ENCODE measurements around a stretch of chr12.

- PRO-cap = no peak
These were observed 1029.8 kb upstream of the TMEM132C start for GRCh38 chr12:127237094-127237652.

DNA sequence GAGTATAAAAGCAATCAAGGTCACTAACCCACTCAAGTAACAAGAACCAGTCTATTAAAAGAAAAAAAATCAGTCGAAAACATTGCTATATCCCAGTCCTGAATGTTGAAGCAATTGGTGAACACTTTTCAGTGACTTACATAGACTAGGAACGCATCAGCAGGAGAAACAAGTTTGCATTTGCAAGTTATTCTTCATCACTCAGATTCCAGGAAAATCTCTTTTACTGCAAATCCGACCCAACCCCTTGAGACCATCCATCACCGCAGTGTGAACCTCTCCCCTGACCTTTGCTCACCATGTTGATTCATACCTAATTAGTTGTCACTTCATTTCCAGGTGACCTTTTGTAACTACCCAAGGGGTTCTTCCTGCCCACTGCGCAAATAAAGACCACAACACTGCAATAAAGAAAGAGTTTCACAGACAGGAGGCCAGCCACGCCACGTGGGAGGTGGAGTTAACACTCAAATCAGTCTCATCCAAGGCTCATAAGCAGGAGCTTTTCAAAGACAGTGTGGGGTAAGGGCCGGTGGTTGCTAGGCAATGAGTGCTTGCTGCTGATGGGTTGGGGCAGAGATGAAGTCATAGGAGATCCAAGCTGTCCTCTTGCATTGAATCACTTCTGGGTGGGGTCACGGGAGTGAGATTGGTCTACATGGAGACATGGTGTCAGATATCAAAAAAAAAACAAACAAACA, 241.3 kb upstream of the TMEM132C start:
- PRO-cap = no peak

DNA sequence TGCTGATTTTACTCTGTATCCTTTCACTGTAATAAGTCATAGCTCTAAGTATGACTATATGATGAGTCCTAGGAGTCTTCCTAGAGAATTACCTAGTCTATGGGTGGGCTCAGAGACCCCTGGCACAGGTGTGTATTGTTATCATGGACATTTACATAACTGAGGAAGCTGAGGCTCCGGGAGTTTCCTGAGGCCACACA, 58.7 kb upstream of the TMEM132C start:
- PRO-cap = no peak

- PRO-cap = no peak
These were observed 31.3 kb downstream of the SLC15A4 start for GRCh38 chr12:128792461-128792862.

GRCh38 chr12:128794485-128795317, 29.1 kb downstream of the SLC15A4 start:
- PRO-cap = no peak

- PRO-cap = no peak
These were observed 27.2 kb downstream of the SLC15A4 start for GRCh38 chr12:128796369-128797096.

- PRO-cap = no peak
These were observed 21.8 kb downstream of the SLC15A4 start for GRCh38 chr12:128801793-128802470.

- PRO-cap = no peak
These were observed 20.0 kb downstream of the SLC15A4 start for GRCh38 chr12:128803632-128804215.

- PRO-cap = no peak
These were observed 12.0 kb downstream of the SLC15A4 start for GRCh38 chr12:128811609-128812208.

DNA sequence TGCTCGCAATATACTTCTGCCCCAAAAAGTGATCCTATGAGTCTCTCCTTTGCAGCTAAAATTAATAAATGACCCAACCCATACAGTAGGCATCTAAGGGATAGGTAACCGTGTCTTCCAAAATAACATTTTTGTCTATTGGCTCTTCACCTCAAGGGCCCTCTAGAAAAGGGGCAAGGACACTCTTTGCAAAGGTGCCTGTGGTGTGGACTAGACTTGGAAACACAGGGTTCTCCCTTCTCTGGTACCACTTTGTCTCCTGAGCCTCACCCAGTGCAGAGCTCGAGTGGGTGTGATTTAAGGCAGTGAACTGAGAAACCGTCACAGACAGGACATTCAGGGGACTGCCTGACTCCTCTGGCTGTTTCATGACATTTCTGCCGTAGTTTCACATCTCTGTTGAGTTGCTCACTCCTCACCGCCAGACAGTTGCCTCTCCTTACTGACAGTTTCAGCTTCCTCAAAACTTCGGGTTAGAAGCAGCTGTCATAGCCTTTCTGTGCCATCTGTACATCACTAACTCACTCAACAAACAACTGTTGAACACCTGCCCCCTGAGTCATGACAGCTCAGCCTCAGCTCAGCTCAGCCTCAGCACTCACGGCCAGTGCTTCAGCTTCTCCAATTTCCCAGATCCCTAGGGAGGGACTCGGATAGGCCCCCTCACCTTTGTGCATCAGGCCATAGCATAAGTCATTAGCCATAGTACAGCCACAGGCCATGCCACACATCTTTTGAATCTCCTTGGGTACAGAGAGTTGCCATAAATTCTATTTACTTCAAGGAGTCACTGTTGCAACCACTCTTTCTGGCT, 6.0 kb upstream of the SLC15A4 start:
- PRO-cap = no peak

DNA sequence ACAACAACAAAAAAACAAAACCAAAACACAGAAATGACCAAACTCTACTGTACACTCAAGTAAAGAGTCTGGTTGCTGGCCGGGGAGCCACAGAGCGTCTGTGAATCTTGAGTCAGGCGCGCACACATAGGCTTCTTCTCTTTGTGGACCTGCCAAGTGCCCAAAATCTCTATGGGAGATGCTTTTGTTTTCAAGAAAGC, 16.9 kb downstream of the GLT1D1 start:
- PRO-cap = no peak

GRCh38 chr12:130254571-130254927, 83.1 kb upstream of the PIWIL1 start:
- PRO-cap = no peak

- PRO-cap = no peak
These were observed 6.0 kb upstream of the RIMBP2 start for GRCh38 chr12:130722244-130722443.

DNA sequence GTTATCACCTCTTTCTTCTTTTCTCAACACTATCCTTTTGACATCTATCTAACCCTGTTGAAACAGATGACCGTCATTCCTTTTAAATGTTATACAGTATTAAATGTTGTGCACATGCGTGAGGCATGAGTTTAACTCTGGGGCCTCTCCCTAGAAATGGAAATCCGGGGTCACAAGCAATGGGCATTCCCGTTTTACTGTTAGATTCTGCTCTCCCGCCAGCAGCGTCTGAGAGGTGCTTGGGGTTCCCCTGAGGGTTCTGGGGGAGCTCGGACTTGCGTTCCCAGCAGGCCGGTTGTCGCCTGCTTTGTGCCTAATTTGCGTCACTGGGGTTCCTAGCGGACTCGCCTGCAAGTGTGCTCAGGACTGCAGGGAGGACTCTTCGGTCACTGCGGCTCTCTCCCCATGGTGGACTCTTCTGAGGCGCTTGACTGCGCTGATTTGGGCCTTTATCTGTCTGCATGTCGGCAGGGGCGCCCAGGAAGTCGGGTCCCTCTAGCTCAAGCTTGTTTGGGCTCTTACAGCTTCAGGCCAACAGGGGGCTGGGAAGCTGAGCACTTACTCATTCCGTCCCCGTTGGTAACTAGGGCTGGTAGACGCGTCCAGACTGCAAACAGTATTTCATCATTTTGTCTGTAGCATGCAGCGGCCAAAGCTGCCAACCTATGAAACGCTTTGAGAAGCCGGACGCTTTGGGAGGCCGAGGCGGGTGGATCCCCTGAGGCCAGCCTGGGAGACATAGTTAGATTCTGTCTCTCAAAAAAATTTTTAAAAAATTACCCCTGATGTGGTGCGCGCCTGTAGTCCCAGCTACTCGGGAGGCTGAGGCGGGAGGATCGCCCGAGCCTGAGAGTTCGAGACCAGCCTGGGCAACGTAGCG, 1.1 kb upstream of the RAN start:
- PRO-cap = unidirectional peak, plus-strand start at position 363 of the sequence

DNA sequence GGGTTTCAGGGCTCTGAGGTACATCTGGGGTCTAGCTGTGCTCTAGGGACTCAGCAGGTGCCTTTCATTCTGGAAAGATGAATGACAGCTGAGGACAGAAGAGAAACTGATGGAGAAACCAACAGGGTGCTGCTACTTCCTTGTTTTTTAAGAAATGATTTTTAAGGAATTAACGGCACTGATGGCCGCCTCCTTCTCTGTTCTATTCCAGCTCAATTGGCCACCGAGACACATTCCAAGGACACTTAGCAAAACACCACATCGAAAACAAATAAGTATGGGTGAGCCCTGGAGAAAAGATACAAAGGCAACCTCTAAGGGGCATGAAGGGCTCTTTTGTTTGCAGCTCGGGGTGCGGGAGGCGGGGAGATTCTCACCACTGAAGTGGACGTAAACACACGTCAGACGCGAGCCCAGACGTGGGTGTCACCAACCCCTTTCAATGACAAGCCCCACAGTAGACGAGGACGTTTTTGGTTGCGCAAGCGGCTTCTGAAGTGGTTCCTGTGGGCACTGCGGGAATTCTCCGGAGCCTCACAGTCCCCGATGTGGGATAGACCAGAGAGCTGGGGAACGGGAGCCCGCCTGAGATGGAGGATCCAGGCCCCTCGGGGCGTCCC, 20.5 kb upstream of the ADGRD1 start:
- PRO-cap = no peak

DNA sequence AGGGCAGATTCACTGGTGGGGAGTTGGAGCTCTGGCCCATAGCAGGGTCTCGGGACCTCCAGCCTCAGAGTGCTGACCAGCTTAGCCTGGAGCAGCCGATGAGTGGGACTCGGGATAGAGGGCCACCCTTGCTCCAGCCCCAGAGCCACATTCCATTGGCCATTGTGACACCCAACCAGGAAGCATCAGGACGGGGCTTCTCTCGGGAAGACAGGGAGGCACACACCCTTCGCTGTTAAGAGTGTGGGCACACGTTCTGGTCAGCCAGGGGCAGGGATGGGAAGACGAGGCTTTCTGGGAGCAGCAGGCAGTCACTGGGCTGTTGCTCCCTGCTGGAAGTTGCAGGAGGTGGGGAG, 1.5 kb downstream of the ADGRD1 start:
- PRO-cap = bidirectional peak, plus-strand start at position 231 of the sequence, minus-strand start at position 100 of the sequence

DNA sequence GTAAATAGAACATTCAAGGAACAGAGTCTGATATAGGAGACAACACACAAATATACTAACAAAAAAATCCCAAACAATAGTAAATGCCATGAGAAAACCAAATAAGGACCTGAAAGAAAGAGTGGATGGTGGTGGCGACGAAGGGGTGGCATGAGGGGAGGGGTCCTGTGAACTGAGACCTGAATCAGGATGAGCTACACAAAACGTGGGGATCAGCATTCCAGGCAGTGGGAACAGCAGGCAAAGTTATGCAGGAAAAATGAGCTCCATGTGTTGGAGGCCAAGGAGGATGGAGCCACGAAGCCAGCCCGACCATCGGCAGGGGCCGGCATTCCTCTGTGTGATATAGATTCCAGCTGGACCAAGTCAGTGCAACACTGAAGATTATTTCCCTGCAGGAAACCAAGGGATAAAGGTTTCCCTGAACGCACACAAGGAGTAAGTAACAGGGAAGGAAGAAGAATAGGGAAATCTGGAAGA, 7.1 kb downstream of the ADGRD1 start:
- PRO-cap = no peak

GRCh38 chr12:131002199-131002779, 48.6 kb downstream of the ADGRD1 start:
- PRO-cap = unidirectional peak, plus-strand start at chr12:131002499

DNA sequence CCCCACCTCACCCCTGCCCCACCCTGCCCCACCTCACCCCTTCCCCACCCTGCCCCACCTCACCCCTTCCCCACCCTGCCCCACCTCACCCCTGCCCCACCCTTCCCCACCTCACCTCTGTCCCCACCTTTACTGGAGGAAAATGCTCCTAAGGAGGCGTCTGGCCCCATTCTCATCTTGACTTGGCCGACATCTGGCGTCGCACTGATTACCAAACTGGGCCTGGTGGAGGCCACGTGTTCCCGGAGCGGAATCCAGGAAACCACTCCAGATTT, 57.3 kb downstream of the ADGRD1 start:
- PRO-cap = no peak

DNA sequence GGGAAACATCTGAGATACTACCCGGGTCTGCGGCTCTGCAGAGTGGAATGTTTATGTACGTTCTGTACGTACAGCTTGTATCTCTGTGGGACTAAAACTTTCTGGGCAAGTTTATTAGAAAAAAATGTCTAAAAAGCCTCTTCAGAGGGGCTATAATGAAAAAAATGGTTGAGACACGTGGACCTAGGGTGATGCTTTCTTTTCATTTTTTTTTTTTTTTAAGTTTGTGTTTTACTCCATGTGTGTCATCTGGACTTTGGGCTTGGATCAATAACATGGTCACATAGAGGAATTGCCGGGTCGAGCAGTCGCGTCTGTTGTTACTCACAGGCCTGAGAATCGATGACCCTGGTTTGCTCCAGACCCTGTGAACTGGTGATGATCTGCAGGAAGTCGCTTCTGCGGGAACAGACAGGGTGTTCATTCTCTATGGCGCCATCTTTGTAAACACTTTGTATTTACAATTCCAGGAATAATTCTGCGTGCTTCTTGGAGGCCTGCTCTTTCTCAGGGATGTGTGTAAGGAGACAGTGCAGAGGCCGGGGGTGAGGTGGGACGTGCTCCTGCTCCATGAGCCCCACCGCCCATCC, 58.5 kb downstream of the ADGRD1 start:
- PRO-cap = no peak